Cardiac septum (tissue), 1 donor: ENCODE measurements around the genes SLCO2A1 and KY.

GRCh38 chr3:133943655-133943964 is 47.9 kb upstream of the RAB6B start:
- PRO-cap: no peak

DNA sequence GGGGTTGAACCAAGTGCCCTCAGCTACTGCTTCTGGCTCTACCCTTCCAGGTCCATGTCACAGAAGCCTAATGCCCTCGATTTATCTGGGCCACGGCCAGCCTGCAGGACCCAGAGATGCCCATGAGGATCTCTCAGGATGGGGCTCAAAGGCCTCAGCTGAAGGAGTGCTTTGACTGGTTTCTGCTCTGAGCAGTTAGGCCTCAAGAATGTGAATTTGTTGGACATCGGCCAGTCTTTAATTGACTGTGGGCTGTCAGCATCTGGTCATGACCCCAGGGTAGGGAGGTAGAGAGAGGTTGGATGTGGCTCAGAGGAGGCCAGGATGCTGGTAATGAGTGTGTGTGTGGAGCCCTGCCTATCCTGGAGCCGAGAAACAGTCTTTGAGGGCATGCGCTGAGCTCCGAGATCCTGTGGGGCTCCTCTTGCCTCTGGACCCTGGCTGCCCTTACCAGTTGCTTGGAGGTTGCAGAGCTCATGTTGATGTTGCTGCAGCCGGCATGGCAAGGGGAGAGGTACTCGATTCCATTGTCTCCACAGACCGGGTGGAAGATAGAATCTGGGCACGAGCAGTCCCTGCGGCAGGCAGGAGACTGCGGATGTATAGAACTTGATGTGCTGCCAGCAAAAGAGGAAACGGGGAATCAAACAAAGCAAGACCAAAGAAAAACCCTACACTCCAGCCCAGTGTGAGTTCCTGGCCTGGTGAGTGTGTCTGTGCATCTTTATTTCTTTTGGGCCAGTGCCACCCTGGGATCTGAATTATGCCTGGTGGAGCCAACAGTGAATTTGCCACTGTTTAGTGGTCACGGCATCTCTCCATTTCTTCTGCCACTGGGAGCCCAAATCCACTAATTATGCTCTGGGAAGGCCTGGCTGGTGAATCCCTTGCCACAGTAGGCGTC is 49.2 kb upstream of the RAB6B start:
- PRO-cap: no peak

- PRO-cap: unidirectional peak, minus-strand start at chr3:133948123
Observed at GRCh38 chr3:133947954-133948189, 52.2 kb upstream of the RAB6B start.

DNA sequence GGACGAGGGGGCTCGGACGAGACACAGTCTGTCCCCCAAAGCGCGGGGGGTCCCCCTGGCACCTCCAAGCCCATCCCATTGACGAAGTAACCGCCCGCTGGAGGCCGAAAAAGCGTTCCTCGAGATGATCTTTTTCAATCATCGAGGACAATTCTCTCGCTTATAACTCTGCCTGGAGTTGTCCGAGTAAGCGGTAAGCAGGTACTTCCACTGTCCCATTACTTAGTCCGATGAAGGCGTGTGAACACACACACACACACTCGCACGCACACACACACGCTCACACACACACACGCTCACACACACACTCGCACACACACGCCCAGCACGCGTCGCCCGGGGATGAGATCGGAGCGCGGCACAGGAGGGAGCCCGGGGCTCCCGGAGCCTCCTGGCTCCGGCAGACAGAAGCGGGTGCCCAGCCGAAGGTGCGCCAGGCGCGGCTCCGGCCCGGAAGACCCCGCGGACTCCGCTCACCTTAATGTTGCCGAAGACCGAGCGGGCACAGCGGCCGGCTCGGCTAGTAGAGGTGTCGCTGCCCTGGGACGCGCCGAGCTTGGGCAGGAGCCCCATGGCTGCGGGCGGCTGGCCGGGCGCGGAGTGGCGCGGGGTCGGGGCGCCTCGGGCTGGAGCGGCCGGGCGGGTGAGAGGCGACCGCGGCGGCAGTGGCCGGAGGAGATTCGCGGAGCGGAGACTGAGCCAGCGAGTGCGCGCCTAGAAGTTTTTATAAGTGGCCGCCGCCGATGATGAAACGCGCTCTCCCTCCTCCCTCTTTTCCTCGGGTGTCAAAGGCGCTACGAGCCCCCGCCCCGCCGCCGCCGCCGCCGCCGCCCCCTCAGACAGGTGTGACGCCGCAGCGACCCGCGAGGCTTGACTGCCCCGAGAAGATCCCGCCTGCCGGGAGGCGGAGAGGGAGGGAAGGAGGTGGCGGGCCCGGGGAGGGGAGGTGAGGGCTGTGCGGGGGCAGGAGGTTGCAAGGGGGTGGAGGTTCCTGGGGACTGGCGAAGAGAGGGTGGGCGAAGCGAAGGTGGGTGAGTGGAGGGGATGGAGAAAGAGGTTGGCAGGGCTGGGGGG is at the start of gene SLCO2A1:
Gene SLCO2A1 (minus strand): TSS at position 696 of the 1,074 bp plus-strand sequence.
- PRO-cap: bidirectional peak, plus-strand start at position 887 of the sequence, minus-strand start at position 696 of the sequence

- PRO-cap: no peak
Observed at GRCh38 chr3:134066949-134067561, 37.3 kb upstream of the SLCO2A1 start.

- PRO-cap: no peak
Observed at GRCh38 chr3:134312432-134313209, 61.6 kb downstream of the AMOTL2 start.

GRCh38 chr3:134328103-134328563 is 46.1 kb downstream of the AMOTL2 start:
- PRO-cap: no peak

GRCh38 chr3:134650731-134651529 is at the start of gene KY:
Gene KY (minus strand): TSS chr3:134651022.
- PRO-cap: unidirectional peak, minus-strand start at chr3:134651018

- PRO-cap: no peak
Observed at GRCh38 chr3:134798190-134798701, 3.2 kb downstream of the EPHB1 start.

DNA sequence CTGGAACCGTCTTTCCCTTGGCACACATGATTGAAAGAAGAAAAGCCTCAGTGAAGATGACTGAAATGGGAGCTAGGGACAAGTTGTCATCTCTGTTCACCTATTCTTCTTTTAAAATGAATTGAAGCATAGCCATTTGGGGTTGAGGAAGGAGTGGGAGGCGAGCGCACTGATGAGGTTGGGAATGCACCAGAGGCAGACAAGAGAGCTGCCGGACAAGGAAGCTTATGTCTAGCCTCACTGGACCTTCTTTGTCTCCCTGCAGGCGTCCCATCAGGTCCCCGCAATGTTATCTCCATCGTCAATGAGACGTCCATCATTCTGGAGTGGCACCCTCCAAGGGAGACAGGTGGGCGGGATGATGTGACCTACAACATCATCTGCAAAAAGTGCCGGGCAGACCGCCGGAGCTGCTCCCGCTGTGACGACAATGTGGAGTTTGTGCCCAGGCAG is 337.4 kb downstream of the EPHB1 start:
- PRO-cap: no peak

- PRO-cap: no peak
Observed at GRCh38 chr3:135213059-135213675, 418.1 kb downstream of the EPHB1 start.

DNA sequence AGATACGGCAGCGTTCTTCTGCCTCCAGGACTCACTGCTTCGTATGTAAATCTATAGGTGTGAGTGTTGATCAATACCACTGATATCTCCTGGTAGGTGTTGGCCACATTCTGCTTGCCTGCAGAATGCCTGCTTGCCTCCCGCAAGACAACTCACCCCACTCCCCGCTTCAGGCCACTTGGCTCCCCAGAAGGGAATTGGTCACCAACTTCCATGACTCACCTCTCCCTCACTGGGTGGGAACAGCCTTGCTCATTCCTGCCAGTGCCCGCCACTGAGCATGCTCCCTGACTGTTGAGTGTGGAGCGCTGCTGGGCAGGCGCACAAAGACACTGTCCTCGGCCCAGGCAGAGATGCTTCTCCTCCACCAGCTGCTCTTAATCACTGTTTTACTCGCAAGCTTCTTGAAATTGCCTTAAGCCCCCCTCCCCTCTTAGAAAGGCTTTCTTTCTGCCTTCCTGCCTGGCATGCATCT is 57.3 kb upstream of the PPP2R3A start:
- PRO-cap: no peak

DNA sequence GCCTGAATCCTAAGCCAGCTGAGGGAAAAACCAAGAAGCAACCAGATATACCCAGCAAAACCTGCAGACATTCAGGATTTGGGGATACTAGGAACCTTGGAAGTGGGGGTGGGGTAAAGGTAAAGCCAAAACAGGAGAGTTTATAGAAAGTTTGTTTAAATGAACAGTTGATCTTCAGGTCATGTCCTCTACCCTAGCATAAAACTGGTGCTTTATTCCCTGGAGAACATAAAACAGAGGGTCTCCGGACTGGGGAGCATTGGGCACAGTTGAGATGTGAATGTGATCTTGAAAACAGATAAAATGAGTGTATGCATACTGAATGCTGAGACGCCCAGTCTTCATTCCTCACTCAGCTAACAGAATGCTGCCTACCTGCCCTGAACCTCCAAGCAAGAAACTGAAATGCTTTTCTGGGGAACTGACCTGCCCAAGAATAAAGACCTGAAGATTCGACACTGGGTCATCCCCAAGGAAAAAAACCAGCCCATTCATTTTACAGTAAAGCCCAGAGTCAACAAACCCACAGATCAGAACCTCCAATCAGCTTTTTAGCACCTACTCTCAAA is 97.3 kb downstream of the MSL2 start:
- PRO-cap: no peak

GRCh38 chr3:136151072-136151597 is 45.0 kb downstream of the MSL2 start:
- PRO-cap: no peak

GRCh38 chr3:136172490-136173128 is 23.5 kb downstream of the MSL2 start:
- PRO-cap: no peak

- PRO-cap: no peak
Observed at GRCh38 chr3:136191999-136192589, 4.0 kb downstream of the MSL2 start.

DNA sequence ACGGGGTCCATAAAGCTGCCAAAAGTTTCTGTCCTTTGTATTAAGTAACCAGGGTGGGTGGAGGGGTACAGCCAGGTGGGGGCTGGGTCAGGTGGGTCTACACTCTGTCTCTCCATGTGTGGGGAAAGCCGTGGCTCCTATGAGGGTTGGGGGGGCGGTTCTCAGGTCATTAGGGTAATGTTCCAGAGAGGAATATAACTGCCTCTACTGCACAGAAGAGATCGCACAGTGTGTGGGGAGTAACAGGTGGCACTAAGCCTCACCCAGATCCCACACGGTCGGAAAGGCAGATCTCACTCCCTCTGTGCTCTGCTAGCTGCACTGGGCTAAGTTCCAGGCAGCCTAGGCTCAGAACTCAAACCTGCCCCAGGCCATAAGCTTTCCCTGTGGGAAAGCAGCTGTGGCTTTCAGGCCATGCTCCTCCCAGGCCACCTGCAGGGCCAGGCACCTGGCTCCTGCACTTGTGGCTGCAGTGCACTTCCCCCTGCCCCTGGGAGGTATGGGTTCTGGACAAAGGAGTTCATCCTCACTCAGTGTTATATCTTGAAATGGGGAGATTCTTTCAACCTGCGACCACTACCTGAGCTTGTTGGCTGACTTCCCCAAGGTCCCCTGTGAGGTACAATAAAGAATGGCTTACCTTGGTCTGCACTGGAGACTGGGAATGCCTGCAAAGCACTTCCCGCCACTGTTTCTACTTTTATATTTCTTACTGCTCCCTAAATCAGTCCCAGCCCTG is 27.5 kb downstream of the PCCB start:
- PRO-cap: no peak

- PRO-cap: no peak
Observed at GRCh38 chr3:136414284-136415004, 164.3 kb downstream of the PCCB start.

DNA sequence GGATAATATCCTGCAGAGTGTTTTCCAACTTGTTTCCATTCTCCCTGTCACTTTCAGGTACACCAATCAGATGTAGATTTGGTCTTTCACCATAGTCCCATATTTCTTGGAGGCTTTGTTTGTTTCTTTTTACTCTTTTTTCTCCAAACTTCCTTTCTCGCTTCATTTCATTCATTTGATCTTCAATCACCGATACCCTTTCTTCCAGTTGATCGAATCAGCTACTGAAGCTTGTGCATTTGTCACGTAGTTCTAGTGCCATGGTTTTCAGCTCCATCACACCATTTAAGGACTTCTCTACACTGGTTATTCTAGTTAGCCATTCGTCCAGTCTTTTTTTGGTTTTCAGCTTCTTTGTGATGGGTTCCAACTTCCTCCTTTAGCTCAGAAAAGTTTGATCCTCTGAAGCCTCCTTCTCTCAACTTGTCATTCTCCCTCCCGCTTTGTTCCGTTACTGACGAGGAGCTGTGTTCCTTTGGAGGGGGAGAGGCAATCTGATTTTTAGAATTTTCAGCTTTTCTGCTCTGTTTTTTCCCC is 224.9 kb downstream of the STAG1 start:
- PRO-cap: no peak

DNA sequence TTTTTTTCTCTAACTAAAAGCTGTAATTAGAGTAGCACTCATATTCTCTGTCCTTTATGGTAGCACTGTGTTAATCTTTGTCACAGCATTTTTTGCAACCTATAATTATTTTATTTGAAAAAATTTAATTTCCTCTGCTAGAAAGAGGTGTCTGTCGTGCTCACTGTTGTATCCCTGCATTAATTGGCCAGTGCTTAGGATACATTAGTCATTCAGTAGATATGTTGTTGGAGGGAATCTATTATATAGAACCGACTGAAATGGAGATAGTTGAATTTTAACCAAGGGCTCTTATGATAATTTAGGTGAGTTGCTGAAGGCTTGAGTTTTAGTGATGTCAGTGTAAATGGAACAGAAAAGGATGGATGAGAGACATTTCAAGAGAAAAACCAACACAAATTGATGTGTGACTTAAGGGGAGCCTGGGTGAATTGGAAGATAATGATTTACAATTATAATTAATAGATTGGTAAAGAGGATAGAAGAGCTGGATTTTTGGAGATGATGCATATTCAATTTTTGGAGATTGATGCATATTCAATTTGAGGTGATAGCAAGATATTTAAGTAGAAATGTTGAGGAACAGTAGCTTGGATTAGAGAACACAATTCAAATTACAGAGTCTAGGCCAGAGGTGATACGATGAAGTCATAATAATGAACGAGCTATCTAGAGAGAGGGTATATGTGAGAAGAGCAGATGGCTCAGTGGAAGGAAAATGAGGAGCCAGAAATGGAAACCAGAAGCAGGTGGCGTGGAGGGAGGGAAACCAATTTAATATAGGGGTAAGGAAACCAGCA is 21.6 kb downstream of the NCK1 start:
- PRO-cap: no peak